Rectum (tissue), 1 donor: ENCODE results near the genes TXNL1 and ONECUT2.

GRCh38 chr18:55258775-55259232 is 299.5 kb upstream of the CCDC68 start:
- PRO-cap: no peak

DNA sequence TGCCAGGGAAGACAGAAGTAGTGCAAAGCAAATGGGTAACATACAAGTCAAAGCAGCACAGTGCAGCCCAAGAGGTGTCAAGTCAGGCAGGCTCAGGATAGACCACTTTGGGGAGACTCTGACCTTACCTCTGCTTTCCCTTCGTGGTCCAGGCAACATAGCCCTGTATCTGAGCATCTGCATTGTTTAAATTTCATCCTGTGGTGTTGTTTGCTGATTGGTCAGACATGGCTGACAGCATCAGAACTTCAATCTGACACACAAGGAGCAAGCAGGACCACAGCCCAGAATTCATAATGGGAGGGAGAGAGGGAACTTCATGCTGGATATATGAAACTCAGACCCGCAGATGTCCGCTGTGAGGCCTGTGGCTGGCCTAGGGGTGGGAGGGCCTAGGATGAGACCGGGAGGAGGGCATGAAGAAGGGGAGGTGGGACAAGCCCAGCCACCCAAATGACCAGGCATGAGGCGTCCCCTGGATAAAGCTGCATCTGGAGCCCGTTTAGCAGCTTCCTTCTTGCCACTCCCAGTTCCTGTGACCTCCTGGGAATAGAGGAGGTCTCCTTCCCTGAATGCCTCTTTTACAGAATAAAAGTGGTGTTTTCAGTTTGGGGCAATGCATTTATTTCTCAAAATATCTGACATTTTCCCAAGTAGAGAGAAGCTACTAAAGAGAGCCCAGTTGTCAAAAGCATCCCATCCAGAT is 285.6 kb downstream of the TCF4 start:
- PRO-cap: no peak

- PRO-cap: no peak
Observed at GRCh38 chr18:55420875-55421187, 167.2 kb downstream of the TCF4 start.

- PRO-cap: no peak
Observed at GRCh38 chr18:55451981-55452435, 136.0 kb downstream of the TCF4 start.

- PRO-cap: no peak
Observed at GRCh38 chr18:55498118-55498328, 90.0 kb downstream of the TCF4 start.

DNA sequence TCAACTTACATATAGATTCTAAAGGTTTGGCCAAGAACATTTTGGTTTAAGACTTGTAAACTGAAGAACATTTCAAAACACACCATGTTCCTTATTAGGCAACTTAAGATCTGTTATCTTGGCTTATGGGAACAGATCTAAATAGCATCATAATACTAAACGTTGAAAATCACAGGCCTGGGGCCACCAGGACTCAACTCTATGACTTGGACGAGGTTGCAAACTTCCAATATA is 8.5 kb downstream of the TCF4 start:
- PRO-cap: no peak

DNA sequence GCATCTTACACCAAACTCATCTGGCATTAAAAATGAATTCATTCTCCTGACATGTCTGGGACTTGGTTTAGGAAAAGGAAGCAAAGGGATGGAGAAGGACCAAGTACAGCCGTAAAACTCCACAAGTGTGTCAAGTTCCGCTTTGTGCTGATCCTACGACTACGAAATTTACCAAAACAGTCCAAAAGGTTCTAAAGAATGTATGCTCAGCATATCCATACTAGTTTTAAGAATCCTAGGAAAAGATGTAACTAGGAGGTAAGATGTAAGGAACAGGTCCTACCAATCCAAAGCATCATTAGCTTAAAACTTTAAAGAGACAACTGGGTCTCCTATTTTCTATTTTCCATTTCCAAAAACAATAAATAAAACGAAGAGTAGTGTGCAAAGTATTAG is 1.7 kb downstream of the TCF4 start:
- PRO-cap: no peak

DNA sequence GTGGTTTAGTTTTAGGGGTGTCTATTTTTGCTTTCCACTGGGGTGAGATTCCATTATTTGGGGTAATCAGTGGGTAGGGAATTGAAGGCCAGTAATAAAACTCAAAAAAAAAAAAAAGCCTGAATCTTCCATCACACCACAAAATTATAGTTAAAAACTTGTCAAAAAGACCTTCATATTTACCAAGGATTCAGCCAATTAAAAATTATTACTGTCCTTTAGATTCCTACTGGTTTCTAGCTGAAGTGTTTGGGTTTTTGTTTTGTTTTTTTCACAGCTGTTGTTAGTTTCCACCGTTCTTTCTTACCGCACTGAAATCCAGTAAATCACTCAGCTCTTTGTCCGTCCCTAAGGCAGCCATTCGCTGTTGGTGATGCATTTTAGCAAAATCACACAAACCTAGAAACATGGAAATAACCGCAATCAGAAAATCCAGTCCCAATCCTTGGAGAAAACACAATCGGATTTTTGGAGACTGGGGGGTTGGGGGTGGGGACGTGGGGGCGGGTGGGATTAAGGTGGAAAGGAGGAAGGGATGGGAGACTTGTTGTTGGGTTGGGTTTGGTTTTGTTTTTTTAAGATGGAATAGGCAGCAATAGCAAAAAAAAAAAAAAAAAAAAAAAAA is 1.1 kb downstream of the TCF4 start:
- PRO-cap: no peak

GRCh38 chr18:55848359-55848841 is 260.4 kb upstream of the TCF4 start:
- PRO-cap: unidirectional peak, plus-strand start at chr18:55848569

DNA sequence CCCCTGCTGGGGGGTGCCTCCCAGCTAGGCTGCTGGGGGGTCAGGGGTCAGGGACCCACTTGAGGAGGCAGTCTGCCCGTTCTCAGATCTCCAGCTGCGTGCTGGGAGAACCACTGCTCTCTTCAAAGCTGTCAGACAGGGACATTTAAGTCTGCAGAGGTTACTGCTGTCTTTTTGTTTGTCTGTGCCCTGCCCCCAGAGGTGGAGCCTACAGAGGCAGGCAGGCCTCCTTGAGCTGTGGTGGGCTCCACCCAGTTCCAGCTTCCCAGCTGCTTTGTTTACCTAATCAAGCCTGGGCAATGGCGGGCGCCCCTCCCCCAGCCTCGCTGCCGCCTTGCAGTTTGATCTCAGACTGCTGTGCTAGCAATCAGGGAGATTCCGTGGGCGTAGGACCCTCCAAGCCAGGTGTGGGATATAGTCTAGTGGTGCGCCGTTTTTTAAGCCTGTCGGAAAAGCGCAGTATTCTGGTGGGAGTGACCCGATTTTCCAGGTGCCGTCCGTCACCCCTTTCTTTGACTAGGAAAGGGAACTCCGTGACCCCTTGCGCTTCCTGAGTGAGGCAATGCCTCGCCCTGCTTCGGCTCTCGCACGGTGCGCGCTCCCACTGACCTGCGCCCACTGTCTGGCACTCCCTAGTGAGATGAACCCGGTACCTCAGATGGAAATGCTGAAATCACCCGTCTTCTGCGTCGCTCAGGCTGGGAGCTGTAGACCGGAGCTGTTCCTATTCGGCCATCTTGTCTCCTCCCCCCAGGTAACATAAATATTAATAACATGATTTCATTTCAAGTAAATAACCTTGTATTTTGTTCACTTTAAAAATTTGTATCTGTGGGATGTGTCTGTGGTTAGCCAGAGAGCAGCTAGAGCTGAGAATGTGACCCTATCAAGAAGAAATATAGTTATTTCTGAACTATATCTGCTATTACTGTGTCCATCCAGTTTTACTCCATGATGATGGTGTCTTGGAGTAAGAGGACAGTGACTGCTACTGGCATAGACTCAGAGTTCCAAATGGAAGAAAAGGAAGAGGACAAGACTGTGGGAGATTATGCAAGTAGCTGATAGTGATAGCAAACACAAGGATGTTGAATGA is 305.0 kb upstream of the TCF4 start:
- PRO-cap: no peak

DNA sequence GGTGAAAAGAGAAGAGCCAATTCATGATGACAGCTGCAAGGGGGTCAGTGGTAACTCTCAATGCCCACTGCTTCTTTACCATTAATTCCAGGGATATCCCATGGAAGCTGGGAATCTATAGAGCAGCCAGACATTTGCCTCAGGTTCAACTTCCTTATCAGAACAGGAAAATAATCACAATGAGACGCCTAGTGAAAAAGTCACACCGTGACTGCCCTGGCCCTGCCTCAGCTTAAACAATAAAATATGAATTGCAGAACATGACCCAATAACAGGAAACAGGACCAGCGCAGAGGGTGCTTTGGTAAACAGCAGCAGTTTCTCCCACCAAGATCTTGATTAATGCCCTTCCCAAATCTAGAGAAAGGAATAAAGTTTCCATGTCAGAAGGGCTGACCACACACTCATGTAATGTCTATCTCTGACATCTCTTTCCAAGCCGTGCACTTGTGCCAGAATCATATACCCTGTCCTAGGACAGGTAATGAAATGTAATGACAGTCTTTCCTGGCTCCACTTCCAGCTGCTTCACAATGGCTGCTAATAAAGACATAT is 438.5 kb downstream of the TXNL1 start:
- PRO-cap: no peak

GRCh38 chr18:56637784-56638745 is at the start of gene TXNL1:
Gene TXNL1, minus strand, starts transcription at chr18:56638592.
- PRO-cap: unidirectional peak, plus-strand start at chr18:56637970; unidirectional peak, plus-strand start at chr18:56638308; unidirectional peak, minus-strand start at chr18:56638396; bidirectional peak, plus-strand start at chr18:56638824, minus-strand start at chr18:56638592

DNA sequence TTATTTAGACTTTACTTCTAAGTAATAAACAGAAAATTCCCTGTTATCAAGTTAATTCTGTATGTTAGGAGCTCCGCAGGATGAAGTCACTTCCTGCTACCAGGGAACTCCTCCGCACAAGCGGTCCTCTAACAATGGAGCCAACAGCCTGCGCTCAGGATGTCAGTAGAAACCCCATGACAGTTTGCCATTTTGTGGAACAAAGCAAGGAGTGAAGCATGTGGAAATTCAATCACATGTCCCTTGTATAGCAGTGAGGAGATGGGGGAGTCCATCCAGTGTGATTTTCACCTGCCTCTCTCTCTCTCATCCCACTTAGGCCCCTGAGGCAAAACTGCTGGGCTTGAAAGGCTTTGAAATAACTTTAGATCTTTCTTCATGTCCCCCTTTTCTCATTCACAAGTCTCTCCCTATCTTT is 138.2 kb downstream of the WDR7 start:
- PRO-cap: no peak

- PRO-cap: no peak
Observed at GRCh38 chr18:56869135-56869560, 218.0 kb downstream of the WDR7 start.

DNA sequence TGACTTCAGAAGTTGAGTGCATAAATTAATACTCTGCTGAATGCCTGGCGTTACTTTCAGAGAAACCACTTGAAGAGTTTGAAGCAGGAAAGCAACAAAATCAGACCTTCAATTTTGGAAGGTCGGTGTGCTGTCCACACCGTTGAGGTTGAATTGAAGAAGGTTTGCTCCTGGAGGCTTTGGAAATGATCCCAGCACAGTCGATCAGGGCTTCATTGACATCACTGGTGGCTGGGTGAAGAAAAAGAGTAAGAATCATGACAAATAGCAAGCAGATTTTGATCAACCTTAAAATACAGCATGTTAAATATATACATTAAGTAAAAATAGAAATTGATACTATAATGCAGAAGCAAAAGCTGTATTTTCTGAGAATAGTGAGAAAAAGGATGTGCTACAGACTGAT is 171.0 kb upstream of the BOD1L2 start:
- PRO-cap: no peak

- PRO-cap: no peak
Observed at GRCh38 chr18:57432976-57433916, 1.9 kb upstream of the ONECUT2 start.

GRCh38 chr18:57435071-57436159 is at the start of gene ONECUT2:
Gene ONECUT2, plus strand, starts transcription at chr18:57435374.
- PRO-cap: unidirectional peak, plus-strand start at chr18:57435408; unidirectional peak, plus-strand start at chr18:57435842; unidirectional peak, minus-strand start at chr18:57436021

DNA sequence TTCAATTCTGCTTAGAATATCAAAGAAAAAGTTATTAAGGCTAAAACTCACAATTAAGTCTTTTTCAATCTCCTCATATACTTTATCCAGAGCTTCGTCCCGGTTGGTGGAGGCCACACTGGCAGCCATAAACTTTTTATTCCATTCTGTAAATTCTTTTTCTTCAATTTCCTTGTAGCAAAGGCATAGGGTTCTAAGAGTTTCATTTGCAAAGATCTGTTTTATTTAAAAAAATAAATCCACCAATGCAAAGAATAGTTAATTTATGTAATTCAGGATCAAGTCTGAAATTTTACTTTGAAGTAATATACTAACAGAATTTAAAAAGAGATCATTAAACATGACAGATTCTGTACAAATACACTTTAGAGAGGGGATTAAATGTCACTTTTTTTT is 47.6 kb upstream of the NARS1 start:
- PRO-cap: no peak

GRCh38 chr18:57902264-57902695 is 99.2 kb upstream of the ATP8B1 start:
- PRO-cap: unidirectional peak, minus-strand start at chr18:57902356

- PRO-cap: unidirectional peak, plus-strand start at chr18:58014053; unidirectional peak, plus-strand start at chr18:58014105
Observed at GRCh38 chr18:58013586-58014322, 30.3 kb upstream of the NEDD4L start.